Cardiac fibroblast (primary cell): ENCODE measurements around a stretch of chr16.

- RRBS: 0% methylated on average over 1 of the region's 18 CpGs
Measured at GRCh38 chr16:85916229-85916946, 17.4 kb downstream of the IRF8 start.

DNA sequence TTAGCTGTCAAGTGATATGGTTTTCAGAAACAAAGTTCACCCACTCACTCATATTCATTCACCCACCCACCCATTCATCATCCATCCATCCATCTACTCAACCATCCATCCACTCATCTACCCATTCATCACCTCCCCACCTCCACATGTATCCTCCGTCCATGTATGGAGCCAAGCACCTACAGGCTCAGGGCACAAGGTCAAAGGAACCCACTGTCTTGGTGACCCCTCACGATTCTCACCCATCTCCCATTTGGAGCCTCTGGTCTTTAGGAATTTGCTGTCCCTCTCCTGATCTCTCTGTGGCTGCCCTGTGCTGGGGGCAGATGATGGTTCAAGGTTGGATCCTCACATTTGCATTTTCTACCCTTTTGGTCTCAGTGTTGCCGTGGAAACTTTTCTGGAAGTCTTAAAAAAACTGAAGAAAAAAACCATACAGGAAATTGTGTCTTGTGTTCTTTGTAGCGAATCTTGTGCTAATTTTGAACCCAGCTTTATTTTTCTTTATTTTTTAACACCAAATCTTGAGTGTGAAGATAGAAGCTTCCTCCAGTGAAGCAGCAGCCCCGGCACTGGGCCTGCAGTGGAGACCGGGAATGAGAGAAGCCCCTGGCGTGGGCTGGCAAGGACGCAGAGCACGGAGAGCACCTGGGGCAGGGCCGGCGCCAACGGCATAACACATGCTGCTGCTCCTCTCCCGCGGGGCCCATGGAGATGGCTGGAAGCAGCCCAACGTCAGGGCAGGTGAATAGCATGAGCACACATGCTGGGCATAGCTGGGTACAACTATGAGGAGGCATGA is 46.1 kb downstream of the IRF8 start:
- RRBS: 79% methylated on average over 5 of the region's 15 CpGs

DNA sequence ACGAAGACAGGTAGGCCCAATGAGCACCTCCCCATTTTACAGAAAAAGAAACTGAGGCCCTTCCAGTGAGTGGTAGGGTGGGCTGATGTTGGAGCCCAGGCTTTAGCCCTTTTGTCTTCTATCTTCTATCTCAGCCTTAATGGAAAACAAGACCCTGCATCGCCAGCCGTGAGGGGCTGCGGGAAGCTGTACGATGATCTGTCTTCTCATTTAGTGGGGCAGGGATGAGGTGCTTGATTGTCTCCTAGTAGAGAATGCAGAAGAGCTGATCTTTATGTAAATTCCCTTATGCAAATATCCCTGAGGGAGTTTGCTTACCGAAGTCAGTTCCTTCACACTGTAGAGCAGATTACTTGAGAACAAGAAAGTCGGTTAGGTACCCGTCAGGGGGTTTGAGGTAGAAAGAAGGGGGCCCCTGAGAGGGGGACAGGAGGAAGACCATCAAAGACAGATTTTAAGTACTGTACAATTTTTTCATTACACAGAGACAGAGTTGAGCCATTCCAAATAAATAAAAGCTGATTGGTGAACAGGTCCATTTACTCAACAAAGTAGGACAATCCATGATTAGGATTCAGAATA is 66.2 kb downstream of the IRF8 start:
- RRBS: no CpG with 5 or more reads among the region's 8 CpGs

DNA sequence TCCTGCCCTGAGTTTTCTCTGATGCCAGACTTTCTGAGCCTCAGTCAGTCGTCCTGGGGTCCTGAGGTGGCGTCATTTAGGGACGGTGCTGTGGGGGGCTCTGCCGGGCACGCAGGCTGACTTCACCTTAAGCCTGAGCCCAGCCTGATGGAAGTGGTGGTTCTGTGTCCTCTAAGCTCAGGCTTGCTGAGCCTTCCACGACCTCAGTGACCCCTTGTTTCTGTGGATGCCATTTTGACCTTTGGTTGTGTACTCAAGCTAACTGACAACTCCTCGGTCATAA is 75.4 kb downstream of the IRF8 start:
- RRBS: no CpG with 5 or more reads among the region's 7 CpGs

- RRBS: 0% methylated on average over 2 of the region's 32 CpGs
Measured at GRCh38 chr16:86151224-86152179, 252.5 kb downstream of the IRF8 start.

- RRBS: no CpG with 5 or more reads among the region's 19 CpGs
Measured at GRCh38 chr16:86194800-86195359, 295.9 kb downstream of the IRF8 start.

DNA sequence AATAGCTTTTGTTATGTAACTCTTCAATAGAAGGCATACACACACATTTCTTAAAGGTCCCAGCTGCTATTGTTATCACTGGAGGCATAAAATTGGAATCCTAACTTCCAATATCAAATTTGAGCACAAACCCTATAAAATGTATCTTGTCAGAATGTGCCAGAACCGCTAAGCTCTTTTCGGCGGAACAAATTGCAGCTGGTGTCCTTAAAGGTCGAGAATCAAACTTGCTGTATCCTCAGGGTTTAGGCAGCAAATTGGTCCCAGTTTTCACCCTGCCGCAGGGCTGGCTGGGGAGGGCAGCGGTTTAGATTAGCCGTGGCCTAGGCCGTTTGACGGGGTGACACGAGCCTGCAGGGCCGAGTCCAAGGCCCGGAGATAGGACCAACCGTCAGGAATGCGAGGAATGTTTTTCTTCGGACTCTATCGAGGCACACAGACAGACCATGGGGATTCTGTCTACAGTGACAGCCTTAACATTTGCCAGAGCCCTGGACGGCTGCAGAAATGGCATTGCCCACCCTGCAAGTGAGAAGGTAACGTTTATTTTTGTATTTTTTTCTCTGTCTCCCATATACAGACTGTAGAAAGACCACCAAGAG is 297.0 kb downstream of the IRF8 start:
- RRBS: no CpG with 5 or more reads among the region's 18 CpGs

DNA sequence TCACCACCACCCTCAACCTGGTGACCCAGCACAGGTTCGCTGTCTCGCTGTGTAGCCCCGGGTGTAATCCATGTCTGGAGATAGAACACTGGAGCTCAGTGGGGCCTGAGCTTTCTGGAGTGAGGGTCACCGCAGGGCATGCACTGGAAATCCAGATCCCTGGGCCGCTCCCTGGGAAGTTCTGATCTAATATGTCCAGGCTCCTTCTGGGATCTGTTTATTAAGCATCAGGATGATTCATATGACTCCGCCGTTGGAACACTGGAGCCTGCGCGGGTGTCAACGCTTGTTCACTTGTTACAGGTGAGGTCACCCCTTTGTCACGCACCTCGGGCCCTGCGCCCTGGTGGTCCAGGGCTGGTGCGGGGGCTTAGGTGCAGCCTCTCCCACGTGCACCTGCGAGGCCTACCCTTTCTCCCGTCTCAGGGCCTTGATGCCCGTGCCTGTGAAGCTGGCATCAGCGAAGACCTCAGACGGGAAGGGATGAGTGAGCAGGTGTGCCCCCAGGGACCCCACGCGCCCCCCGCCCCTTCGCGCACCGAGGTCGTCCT is 224.2 kb upstream of the FOXF1 start:
- RRBS: no CpG with 5 or more reads among the region's 27 CpGs

DNA sequence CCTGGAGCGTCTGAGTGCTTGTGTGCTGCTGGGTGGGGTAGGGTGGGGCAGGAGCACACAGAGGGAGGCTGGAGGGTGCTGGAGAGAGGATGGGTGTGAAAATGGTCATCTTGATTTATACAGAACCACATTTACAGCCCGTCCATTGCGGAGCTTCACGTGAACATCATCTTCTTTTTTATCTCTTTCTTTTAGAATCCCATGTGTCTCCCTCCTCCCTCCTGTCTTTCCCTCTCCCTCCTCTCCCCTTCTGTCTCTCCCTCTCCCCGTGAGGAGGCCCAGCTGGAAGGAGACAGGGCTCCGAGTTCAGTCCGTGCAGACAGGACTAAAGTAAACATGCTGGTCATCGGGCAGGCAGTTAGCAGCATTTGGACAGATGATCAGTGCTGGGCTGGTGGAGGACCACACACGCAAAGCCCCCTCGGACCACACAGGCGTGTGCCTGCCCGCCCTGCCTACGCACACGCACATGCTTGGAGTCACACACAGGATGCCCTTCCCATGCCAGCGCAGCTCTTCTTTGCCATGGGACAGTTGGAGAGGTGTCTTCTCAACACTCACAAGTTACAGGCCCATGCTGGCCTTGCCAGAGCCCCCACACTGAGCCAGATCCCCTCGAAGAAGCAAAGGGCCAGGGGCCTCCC is 215.9 kb upstream of the FOXF1 start:
- RRBS: no CpG with 5 or more reads among the region's 16 CpGs

- RRBS: no CpG with 5 or more reads among the region's 7 CpGs
Measured at GRCh38 chr16:86301147-86301377, 209.3 kb upstream of the FOXF1 start.

GRCh38 chr16:86365905-86366191 is 144.5 kb upstream of the FOXF1 start:
- RRBS: no CpG with 5 or more reads among the region's 8 CpGs

DNA sequence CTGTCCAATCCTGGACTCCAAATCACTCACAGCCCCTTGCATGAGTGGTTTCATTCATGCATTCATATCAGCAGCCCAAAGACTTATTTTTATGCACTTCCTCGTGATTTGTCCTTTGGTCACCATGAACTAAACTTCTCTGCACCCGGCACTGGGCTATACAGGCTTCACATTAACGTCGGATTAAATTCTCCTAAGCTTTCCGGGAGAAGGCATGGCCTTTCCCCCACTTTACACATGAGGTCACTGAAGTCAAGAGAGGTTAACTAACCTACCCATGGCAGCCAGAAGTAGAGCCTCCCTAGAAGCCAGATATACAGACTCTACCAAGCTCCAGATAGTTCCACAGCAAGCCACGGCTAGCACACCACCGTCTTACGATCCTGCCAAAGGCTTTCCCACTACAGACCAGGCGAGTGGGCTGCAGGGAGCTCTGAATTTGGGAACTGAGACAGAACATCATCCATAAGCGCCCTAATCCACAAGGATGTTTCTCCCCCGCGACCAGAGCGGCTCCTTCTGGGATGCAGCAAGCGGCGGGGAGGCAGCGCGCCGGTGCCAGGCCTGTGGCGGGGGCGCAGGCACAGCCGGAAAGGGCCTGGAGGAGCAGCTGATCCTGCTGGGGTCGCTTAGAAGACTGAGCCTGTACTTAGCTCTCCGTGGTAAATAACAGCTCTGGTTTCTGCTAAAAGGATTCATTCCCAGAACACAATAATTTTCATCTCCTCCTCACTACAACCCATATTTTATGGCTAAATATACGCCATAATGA is 16.4 kb upstream of the FOXF1 start:
- RRBS: 10% methylated on average over 4 of the region's 24 CpGs

DNA sequence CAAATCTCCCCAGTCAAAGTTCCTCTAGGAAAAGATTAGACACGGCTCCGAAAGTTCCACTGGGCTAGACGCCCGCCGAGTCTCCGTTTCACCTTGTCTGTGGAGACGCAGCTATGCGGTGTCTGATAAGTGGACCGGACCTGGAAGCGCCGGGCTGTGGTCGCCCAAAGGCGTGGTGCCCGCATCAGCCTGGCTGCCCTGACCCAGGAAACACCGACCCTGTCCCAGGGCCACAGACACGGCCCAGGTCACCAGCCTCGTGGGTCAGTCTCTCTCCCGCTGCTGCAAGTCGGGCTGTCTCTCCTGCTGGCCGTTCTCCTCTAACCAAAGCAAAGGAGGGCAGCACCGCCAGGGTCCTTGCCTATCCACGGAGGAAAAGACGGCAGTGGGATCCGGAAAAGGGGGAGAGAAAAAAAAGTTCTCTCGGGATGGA is 14.0 kb upstream of the FOXF1 start:
- RRBS: 1% methylated on average over 2 of the region's 25 CpGs

DNA sequence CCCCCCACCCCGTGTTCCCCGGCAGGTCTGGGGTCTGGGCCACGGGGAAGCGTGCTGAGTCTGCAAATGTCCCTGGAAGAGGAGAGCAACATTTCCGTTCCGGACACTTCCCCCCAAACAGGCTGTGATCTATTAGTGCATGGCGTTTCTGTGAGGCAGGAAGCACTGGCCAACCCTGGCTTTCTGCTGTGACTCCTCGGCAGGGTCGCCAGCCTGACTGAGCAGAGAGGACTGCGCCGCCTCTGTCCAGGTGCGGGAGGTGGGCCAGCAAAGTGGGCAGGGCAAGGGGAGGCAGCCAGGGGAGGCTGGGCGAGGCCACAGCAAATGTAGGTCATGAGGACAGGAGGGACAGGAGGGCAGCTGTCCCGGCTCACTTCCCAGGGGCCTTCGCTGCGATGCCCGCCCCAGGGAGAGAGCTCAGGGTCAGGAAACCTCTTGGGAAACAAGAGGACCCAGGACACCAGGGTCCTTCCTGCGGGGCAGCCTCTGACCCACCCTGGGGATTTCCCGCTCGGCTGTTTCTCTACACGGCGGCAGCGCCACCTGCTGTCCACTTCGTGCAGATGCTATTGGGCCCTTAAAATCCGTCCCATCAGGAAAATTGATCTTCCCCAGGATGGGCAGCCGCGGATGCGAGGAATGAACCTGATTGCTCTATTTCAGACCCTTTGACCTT is 9.5 kb downstream of the FOXF1 start:
- RRBS: 21% methylated on average over 5 of the region's 28 CpGs

DNA sequence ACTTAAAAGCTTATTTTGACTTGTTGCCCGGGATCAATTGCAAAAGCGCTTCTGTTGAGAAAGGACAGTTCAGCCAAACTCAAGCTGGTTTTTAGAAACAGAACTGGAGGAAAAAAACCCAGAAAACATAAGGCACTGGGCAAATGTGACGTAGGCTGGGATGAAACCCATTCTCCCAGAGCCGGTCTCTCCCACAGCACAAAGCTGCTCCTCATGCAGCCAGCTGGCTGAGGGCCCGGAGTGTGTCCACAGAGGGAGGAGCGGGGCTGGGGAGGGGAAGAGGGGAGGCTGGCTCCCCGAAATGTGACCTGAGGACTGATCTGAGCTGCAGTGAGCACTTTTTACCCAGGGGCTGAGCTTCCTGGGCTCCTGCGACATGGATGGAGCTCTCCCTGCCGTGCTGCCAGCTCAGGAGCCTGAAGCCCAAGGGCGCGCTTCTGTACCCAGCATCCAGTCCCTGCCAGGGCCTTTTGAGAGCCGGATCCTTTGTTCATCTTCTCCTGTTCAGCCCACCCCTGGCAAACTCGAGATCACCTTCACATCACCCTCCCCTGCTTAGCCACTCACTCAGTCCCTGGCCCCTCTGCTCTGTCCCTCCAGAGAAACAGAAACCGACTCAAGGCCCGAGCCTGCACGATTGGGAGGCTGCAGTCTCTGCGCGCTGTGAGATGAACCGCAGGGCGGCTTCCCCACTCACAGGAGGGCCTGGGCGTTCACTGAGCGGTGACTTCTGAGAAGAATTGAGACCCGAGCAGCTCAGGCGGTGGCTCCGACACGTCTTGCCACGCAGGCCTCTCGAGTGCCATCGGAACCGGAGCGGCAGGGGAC is 21.0 kb downstream of the FOXF1 start:
- RRBS: 41% methylated on average over 2 of the region's 31 CpGs

DNA sequence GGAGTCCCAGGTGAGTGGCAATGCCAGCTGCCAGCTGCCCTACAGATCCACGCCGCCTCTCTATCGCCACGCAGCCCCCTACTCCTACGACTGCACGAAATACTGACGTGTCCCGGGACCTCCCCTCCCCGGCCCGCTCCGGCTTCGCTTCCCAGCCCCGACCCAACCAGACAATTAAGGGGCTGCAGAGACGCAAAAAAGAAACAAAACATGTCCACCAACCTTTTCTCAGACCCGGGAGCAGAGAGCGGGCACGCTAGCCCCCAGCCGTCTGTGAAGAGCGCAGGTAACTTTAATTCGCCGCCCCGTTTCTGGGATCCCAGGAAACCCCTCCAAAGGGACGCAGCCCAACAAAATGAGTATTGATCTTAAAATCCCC is 2.1 kb downstream of the FOXC2 start:
- RRBS: 7% methylated on average over 4 of the region's 23 CpGs

DNA sequence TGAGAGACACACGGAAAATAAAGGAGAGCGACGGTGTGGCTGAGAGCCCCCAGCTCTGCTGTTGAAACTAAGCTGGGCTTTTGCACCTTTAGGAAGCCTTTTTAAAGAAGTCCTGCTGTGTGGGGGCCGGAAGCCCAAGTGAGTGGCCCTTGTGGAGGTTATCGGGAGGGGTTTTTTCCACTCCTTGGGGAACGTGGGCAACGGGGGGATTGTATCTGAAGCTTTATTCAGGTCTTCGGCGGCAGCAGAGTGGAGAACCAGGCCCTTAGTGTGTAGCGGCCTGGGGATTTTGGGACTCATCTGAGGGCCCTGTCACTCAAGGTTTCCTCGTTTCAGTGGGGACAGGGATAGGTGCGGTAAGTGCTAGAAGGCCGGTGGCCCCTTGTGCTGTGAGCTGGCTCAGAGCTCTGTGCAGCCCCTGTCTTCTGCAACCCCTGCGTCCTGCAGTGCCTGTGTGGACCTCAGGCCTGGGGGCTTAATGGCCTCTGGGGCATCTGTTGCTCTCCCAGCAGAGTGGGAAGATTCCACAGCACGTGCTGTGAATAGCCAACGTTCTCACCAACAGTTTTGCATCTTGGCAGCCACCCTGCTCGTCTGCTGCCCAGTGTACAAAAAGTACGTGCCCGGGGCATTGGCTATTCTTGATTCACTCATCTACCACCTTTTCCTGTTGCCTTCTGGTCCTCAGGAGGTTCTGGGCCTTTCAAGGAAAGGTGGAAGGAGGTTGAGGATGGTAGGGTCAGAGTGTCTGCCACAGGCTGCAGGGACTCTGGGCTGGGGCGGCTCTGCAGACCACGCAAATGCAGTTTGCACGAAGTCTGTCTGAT is 4.8 kb downstream of the FOXC2 start:
- RRBS: no CpG with 5 or more reads among the region's 22 CpGs

GRCh38 chr16:86576431-86576764 is 2.0 kb upstream of the FOXL1 start:
- RRBS: 19% methylated on average over 9 of the region's 21 CpGs

DNA sequence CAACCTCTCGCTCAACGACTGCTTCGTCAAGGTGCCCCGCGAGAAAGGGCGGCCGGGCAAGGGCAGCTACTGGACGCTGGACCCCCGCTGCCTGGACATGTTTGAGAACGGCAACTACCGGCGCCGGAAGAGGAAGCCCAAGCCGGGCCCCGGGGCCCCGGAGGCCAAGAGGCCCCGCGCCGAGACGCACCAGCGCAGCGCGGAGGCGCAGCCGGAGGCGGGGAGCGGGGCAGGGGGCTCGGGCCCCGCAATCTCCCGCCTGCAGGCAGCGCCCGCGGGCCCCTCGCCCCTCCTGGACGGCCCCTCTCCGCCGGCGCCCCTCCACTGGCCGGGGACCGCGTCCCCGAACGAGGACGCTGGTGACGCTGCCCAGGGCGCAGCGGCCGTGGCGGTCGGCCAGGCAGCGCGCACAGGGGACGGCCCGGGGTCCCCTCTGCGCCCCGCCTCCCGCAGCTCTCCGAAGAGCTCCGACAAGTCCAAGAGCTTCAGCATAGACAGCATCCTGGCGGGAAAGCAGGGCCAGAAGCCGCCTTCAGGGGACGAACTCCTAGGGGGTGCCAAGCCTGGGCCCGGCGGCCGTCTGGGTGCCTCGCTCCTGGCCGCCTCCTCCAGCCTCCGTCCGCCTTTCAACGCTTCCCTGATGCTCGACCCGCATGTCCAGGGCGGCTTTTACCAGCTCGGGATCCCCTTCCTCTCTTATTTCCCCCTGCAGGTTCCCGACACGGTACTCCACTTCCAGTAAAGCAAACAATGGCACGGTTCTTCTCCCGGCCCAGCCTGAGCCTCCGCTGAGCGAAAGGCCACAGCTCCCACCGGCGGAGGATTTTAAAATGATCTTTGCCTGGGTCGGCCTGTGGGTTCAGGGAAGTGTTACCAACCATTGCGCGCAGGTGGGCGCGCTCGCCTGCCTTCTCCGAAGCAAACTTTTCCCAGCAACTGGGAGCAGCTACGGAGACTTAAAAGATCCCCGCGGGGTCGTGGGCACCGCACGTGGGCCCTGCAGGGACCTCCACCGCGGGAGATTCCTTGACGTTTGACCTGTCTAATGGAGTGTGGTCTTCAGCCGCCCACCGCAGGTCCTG is 1.0 kb downstream of the FOXL1 start:
- RRBS: 14% methylated on average over 40 of the region's 100 CpGs

GRCh38 chr16:86639545-86639927 is 61.2 kb downstream of the FOXL1 start:
- RRBS: no CpG with 5 or more reads among the region's 11 CpGs